Heart (tissue), 3 donors: ENCODE results near the genes NUDT10 and FAM156B.

DNA sequence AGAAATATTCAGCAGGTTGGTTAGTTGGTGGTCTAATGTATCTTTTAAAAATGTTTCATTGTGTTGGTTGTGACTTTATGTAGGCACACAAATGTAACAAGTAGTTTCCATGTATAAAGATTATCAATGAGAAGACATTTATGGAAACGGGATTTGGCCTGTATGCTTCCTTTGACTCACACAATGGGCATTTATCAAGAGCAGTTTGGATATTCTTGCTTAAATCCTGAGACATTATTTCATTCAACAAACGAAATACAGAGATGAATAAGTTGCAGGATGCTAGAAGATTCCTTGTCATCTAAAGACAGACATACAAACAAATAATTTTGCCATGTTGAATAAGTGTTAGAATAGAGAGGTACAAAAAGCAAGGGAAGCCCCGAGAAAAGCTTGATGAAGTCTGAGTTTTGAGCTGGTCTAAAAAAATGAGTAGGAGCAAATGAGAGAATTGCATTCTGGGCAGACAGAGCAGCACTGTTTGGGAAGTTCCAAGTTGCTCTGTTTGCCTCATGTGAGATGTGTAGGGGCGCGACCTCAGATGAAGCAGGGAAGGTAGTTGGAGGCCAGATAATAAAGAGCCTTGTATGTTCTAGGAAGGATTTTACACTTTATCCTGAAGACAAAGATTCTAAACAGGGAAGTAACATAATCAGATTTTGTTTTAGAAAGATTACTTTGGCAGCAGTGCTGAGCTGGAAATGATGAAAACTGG is 3.9 kb downstream of the CLCN5 start:
- RAMPAGE, long total RNA, 2 experiments, result no peak in any of the 2 experiments

GRCh38 chrX:50638270-50638738 is 167.7 kb upstream of the DGKK start:
- RAMPAGE, long total RNA, 2 experiments, result no peak in any of the 2 experiments

- RAMPAGE, long total RNA, 2 experiments, result no peak in any of the 2 experiments
Measured at GRCh38 chrX:50643908-50644071, 170.2 kb downstream of the SHROOM4 start.

- RAMPAGE, long total RNA, 2 experiments, result no peak in any of the 2 experiments
Measured at GRCh38 chrX:50668844-50669405, 145.1 kb downstream of the SHROOM4 start.

GRCh38 chrX:51332015-51333262 is at the start of gene NUDT10:
Gene NUDT10 (plus strand): TSS chrX:51332822.
- RAMPAGE, long total RNA, 2 experiments, result no peak in any of the 2 experiments

- RAMPAGE, long total RNA, 2 experiments, result no peak in any of the 2 experiments
Measured at GRCh38 chrX:51395623-51396784, 10.7 kb upstream of the EZHIP start.

DNA sequence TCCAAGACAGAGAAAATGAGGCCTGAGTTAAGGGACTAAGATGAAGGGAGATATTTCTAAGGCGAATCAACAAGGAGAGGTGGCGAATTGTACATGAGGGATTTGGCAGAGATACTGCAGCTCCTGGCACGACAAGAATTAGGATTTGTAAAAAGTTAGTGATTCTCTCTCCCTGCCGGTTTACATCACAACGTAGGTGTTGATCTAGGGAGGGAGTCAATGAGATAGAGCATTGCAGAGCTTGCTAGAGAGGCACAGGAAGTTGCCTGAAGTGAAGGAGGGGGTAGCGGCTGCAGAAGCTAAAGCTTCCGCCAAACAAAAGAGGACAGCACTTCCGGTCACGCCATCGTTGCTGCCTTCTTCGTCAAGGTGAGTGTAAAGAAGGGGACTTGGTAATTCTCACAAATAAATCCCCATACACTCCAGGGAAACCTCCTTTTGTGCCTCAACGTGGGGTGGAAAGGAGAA is 59.5 kb downstream of the GSPT2 start:
- RAMPAGE, long total RNA, 2 experiments, result start-site peak on the plus strand in 1 of 2 experiments, centred at position 328 of the sequence, 69 to 403 reads per replicate

GRCh38 chrX:51901365-51902074 is 8.1 kb downstream of the MAGED1 start:
- RAMPAGE, long total RNA, 2 experiments, result no peak in any of the 2 experiments

GRCh38 chrX:52574360-52574851 is 57.5 kb upstream of the XAGE1B start:
- RAMPAGE, long total RNA, 2 experiments, result no peak in any of the 2 experiments

- RAMPAGE, long total RNA, 2 experiments, result no peak in any of the 2 experiments
Measured at GRCh38 chrX:52577481-52578376, 60.9 kb upstream of the XAGE1B start.

- RAMPAGE, long total RNA, 2 experiments, result no peak in any of the 2 experiments
Measured at GRCh38 chrX:52654693-52654870, 118 bp downstream of the SSX7 start.

- RAMPAGE, long total RNA, 2 experiments, result no peak in any of the 2 experiments
Measured at GRCh38 chrX:52897083-52897612, at the start of gene FAM156B. Gene FAM156B (plus strand): TSS chrX:52897330.

DNA sequence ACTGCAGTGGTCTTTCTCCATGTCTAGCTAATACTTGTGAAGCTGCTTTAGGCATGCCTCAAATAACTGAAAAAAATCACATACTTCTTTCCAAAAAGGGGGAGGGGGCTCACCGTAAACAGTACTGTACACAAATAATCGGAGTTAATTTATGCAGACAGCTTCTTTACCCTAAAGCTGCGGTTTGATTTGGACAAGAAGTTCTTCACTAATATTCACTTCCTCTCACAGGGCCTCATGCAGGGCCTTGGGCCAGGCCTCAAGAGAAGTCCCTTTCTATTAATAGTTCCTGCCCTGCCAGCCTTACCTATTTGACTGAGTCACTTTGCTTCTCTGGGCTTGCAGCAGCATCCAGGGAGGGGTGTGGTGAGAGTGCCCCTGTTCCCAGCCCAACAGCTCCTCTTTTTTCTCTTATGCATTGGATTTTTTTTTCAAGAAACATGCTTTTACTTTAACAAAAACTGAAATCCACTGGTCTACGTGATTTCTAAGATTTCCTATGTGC is 26.6 kb downstream of the FAM156B start:
- RAMPAGE, long total RNA, 2 experiments, result start-site peak on the plus strand in 1 of 2 experiments, centred at position 356 of the sequence, 82 reads per replicate

DNA sequence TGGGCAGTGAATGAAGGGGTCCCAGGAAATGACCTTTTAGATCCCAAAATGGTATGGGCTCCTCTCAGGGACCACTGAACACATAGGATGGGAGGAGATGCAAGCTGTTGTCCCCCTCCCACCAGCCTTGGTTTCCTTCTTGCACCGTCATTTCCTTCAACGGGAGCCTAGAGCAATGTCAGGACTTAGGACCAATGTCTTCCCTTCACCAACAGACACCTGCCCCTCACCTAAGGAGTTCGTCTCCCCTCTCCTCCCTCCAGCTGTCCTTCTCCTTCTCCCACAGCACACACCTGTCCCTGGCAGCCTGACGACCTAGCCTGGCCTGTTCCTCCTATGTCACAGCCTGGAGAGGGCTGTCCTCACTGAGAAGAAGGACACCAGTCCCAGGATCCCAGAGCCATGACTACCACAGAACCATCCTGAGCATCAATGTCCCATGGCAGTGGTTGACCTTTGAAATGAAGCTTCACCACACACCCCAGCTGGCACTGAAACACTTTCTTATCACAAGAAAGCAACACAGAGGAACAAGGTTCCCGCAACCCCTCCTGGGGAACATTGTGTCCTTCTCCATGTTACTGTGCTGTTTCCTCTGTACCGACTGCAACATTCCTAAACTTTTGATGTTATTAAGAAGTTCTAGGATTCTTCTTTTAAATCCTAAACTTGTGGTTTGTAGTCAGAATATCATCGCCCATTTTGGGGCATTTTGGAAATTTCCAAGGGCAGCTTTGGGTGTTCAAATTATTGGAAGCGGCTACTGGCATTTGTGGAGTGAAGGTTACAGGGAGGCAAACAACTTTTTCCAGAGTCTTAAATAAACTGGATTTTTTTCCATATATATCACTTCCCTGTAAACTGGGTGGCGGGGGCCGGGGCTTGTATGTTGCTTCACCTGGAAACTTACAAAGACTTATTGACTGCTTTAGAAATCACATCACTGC is 21.2 kb upstream of the FAM156A start:
- RAMPAGE, long total RNA, 2 experiments, result no peak in any of the 2 experiments

GRCh38 chrX:53081642-53082276 is 408 bp upstream of the TSPYL2 start:
- RAMPAGE, long total RNA, 2 experiments, result no peak in any of the 2 experiments

- RAMPAGE, long total RNA, 2 experiments, result no peak in any of the 2 experiments
Measured at GRCh38 chrX:53083345-53083691, 1.2 kb downstream of the TSPYL2 start.

GRCh38 chrX:53083692-53083913 is 1.4 kb downstream of the TSPYL2 start:
- RAMPAGE, long total RNA, 2 experiments, result no peak in any of the 2 experiments

- RAMPAGE, long total RNA, 2 experiments, result no peak in any of the 2 experiments
Measured at GRCh38 chrX:53086976-53087684, 5.0 kb downstream of the TSPYL2 start.

GRCh38 chrX:53188836-53189983 is 35.8 kb downstream of the KDM5C start:
- RAMPAGE, long total RNA, 2 experiments, result no peak in any of the 2 experiments

GRCh38 chrX:53196211-53197015 is 28.6 kb downstream of the KDM5C start:
- RAMPAGE, long total RNA, 2 experiments, result no peak in any of the 2 experiments